Retinal pigment epithelial cell (primary cell): ENCODE measurements around a stretch of chr7.

- RRBS, result no CpG with 5 or more reads among the region's 3 CpGs
These were observed 115.7 kb upstream of the FAM20C start for GRCh38 chr7:76748-77075.

GRCh38 chr7:119076-119923 lies 73.1 kb upstream of the FAM20C start:
- RRBS, result 5% methylated on average over 3 of the region's 35 CpGs

DNA sequence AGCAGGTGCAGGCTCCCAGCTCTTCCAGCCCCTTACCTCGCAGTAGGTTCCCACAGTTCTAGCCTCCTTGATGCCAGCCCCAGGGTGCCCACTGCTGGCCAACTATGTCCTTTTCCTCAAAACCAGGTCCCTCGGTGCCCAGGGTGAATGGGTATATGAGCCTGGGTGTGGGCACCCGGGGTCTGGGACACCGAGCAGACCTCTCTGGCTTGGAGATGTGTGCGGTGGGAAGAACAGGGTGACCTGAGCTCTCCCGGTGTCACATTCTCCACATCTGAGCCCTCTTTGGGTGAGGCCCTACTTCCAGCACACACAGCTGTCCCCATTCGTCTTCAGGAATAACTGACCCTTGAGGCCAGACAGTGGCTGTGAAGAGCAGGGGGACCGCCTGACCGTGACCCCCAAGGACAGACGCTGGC lies 8.5 kb downstream of the FAM20C start:
- RRBS, result 87% methylated on average over 4 of the region's 10 CpGs

DNA sequence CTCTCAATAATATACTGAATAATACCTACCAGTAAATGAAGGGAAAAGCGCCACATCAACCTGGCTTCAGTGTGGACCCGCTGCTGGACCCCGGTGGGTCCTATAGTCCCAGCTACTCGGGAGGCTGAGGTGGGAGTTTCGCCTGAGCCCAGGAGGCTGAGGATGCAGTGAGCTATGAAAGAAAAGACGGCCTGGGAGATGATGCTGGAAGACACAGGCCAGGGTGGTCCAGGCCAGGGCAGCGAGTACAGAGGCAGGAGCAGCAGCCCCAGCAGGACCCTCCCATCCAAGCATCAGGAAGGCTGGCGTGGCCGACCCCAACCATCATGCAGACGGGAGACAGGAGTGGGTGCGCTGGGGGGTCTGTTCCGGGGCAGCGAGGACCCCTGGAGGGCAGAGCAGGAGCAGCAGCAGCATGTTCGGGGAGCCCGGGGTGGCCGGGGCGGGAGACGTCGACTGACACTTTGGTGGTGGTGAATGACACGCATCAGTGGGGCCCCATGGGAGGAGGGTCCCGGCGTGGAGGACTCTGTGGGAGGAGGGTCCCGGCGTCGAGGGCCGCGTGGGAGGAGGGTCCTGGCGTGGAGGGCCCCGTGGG lies 38.6 kb downstream of the FAM20C start:
- RRBS, result 86% methylated on average over 12 of the region's 29 CpGs

DNA sequence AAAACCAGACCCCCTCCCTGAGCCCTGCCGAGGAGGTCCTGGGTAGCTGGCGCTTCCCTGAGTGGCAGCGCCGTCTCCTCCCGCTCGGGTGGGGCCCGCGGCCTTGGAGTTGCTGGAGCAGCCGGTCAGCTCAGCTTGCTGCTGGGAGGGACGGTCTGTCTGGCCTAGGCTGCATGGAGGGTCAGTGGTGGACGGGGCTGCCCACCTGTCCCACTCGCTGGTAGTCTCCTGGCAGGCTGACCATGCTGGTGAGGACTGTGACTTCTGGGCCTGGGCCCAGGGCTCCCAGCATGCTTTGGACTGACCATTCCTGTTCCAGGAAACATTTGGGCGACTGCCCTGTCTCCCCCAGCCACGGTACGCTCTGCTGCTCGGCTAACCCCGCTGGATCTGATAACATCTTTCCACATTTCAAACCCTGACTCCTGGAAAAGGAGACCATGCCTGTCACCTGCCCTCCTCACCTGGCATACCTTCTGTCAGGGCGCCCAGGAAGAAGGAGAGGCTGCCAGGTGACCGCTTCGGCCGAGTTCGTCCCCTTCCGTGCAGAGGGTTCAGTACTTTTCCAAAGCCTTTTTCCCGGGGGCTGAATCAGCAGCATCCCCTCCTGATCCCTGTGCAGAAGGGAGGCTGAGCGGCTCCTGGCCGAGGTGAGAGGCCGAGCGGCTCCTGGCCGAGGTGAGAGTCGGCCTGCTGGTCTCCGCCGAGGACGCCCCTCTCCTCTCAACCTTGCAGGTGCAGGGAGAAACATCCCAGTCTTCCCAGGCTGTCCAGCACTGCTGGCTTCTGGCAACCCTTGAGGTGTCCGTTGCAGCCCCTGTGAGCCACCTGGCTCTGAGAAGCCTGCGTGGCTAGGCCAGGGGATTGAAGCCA lies 43.4 kb downstream of the FAM20C start:
- RRBS, result no CpG with 5 or more reads among the region's 35 CpGs

DNA sequence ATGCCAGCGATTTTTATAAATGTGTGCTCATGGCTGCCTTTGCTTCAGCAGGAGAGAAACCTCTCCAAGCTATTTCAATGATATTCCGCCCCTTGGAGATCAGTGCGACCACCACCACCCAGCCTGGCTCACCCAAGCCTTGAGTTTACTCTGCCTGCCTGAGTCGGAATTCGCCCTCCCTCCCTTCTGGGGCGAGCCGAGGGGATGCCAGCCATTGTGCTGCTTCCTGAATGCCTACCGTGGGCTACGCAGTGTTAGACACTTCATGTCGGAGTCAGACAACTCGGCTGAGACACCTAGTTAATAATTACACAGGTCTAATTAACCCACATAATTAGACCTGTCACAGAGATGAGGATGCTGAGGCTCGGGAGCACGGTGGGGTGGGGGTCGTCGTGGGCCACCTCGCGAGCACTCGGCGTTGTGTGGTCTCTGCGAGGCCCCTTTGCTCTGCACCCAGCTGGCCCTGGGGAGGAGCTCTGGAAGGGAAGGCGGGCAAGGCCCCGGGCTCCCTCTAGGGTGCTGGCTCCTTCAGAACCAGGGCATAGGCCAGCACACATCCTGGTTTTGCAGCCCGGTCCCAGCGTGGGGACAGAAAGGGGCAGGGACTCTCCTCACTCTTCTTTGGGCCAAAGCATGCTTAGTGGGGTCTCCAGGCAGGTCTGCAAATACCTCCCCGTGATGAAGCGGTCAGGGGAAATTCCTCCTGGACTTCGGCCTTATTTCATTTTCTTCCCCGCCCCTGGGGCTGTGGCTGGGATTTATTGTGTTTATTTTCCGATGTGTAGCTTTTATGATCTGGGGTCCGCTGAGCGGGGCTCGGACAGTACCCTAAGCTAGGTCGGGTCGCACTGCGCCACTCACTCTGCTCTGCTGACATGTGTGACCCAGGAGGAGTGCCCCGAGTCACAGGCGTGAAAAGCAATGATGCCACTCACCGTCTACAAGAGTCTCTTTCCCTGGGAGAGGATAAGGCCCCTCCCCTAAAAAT lies 5.1 kb upstream of the FOXL3 start:
- RRBS, result 76% methylated on average over 2 of the region's 38 CpGs

DNA sequence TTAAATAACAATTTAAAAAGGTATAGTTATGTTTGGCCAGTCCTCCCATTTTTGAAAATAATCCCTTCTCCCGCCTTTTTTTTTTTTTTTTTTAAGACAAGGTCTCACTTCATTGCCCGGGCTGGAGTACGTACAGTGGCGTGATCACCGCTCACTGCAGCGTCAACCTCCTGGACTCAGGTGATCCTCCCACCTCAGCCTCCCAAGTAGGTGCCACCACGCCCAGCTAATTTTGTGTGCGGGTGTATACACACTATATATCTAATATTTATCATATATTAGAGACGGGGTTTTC lies 16.3 kb downstream of the FOXL3 start:
- RRBS, result no CpG with 5 or more reads among the region's 9 CpGs

GRCh38 chr7:326721-327299 lies 36.8 kb downstream of the FOXL3 start:
- RRBS, result no CpG with 5 or more reads among the region's 8 CpGs

DNA sequence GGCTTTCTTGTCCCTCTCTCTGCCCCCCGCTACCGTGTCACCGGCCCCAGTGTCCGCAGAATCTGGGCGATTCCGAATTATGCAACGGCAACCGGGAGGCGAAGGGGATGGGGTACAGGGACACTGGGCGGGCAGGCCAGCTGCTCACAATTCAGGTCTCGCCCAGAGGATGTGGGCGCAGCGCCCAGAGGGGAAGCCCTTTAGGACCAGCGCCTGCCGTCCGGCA lies 63.6 kb downstream of the FOXL3 start:
- RRBS, result 96% methylated on average over 6 of the region's 16 CpGs

GRCh38 chr7:353917-354177 lies 63.9 kb downstream of the FOXL3 start:
- RRBS, result no CpG with 5 or more reads among the region's 10 CpGs

DNA sequence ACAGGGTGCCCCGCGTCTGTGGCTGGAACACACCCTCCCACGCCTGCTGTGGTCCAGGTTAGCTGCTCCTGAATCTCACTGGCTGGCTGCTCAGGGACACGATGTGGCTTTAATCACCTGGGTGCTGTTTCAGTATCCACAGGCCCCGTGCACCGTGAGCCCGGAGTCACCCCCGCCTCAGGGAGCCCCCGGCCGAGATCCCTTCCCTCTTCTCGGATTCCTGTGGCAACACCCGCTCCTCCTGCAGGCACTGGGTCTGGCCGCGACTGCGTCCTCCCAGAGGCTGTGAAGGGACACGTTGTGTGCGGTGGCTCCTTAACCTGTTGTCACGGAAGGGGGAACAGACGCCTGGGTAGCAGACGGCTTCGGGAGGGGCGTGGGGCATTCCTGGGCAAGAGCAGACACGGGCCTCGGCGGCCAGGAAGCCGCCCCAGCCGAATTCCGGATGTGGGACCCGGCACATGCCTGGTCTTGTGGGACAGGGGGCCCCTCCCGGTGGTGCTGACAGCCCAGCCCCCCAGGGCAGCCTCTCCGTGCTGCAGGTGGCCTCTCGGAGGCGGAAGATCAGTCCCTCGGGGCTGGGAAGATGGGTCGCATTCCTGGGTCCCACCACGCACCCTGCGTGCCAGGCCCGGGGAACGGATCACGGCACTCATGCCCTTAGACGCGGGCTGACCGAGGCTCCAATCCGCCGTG lies 79.0 kb downstream of the FOXL3 start:
- RRBS, result 95% methylated on average over 7 of the region's 45 CpGs

DNA sequence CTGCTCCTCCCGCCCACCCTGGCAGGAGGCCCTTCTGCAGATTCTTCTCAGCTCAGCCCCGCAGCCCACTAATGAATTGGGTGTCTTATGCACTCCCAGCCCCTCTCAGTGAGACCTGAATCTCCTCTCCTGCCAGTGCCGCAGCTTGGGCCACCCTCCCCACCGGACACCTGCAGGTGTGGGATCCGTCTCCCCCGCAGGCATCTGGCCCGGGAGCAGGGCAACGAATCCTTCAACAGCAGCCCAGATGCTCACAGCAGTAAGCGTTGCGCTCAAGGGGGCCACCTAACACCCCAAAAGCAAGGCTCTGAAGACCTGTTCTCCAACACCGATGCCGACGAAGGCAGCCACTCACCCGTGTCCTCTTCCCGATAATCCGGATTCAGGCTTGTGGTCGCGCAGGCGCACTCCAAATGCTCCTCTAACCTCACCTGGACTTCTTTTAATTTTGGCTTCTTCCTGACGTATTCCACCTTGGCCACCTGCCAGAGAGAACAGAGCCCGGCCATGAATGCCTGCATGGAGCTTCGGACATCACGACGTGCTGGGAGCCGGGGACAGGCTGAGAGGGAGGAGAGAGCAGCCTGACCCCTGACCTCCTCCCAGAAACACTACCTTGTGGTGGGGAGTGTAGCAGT lies 18.8 kb downstream of the PDGFA start:
- RRBS, result 85% methylated on average over 9 of the region's 25 CpGs

- RRBS, result 13% methylated on average over 5 of the region's 15 CpGs
These were observed 18.6 kb upstream of the PDGFA start for GRCh38 chr7:538047-538756.

DNA sequence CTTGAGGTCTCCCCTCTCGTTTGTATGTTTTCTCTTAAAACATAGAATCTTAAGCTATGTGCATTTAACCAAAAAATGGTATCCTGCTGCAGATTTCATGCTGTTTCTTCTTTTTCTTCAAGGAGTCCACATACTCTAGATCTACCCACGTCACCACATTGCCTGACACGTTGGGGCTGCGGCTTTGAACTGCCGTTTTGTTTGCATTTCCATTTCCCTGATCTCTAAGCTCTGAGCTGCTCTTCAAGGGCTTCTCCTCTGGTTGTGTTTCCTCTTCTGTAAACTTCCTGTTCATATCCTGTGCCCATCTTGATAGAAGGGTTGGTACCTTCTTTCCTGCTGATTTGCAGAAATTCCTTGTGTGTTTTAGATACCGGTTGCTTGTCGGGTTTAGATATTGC lies 98.8 kb upstream of the PDGFA start:
- RRBS, result no CpG with 5 or more reads among the region's 7 CpGs

GRCh38 chr7:644804-645419 lies 81.6 kb upstream of the DNAAF5 start:
- RRBS, result no CpG with 5 or more reads among the region's 25 CpGs

DNA sequence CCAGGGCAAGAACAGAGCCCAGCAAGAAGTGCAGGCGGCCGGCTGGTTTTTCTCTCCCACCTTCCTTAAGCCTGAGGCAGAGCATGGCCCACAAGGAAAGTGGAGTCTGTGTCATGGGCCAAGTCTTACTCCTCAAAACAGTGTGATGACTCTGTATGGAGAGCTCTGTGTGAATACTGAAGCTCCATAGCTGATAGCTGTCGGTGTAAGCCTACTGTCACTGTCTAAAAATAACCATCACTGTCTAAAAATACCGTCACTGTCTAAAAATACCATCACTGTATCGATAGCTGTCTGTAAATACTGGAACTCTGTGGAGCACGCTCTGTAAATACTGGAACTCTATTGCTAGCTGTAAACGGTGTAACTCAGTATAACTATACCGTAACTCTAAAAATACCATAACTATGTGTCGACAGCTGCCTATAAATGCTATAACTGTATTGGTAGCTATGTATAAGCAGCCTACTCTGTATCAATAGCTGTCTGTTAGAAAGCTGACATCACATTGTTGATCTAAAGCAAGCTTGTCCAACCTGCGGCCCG lies 4.0 kb upstream of the PRKAR1B start:
- RRBS, result no CpG with 5 or more reads among the region's 11 CpGs

DNA sequence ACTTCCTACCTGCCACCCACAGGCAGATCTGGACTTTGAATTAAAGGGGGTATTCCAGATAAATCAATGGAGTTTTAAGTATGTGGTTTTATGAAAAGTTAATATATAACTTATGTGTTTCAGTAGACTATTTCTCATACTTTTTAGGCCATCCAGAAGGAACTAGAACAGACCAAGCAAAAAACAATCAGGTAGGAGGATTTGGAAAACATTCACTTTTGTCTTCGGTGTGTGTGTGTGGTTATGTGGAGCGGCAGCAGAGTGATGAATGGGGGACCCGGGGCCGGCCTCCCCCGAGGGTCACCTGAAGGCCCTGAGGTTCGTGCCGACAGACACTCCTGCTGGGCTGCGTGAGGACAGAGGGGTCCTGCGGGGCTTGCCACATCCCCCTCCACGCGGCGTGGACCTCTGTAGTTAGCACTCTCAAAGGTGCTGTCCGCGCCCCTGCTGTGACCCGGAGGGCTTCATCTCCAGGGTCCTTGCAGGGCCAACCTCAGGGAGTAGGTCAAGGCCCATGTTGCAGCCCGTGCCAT lies 20.1 kb upstream of the GET4 start:
- RRBS, result 88% methylated on average over 2 of the region's 16 CpGs

- RRBS, result 84% methylated on average over 13 of the region's 26 CpGs
These were observed 34.6 kb downstream of the ADAP1 start for GRCh38 chr7:919782-920389.

GRCh38 chr7:944945-945419 lies 9.5 kb downstream of the ADAP1 start:
- RRBS, result no CpG with 5 or more reads among the region's 12 CpGs

- RRBS, result no CpG with 5 or more reads among the region's 5 CpGs
These were observed 309 bp upstream of the CYP2W1 start for GRCh38 chr7:982718-983026.